Temporal lobe (tissue), 2 donors: Measurements from ENCODE around the gene SNX6.

DNA sequence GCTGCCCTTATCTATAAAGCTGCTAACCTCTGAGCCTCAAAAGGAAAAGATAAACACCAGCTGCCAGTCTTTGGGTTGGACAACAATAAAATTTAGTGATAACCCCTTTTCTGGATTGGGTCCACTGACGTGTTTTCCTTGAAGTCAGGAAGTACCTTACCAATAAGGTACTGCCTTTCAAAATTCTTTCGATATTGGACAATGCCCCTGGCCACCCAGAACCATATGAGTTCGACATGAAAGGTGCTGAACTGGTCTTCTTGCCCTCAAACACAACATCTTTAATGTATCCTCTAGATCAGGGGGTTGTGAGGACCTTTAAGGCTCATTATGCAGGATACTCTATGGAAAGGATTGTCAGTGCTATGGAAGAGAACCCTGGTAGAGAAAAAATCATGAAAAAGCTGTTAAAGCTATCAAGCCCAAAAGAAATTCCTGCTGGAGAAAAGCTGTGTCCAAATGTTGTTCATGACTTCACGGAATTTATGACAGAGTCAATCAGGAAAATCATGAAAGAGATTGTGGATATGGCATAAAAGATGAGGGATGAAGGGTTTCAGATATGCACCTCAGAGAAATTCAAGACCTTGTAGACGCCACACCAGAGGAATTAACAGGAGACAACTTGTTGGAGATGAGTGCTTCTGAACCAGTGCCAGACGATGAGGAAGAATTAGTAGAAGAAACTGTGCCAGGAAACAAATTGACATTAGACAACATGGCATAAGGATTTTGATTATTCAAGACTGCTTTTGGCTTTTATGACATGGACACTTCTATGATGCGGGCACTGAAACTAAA, 129.2 kb downstream of the NUBPL start:
- RAMPAGE, long total RNA, result no peak

DNA sequence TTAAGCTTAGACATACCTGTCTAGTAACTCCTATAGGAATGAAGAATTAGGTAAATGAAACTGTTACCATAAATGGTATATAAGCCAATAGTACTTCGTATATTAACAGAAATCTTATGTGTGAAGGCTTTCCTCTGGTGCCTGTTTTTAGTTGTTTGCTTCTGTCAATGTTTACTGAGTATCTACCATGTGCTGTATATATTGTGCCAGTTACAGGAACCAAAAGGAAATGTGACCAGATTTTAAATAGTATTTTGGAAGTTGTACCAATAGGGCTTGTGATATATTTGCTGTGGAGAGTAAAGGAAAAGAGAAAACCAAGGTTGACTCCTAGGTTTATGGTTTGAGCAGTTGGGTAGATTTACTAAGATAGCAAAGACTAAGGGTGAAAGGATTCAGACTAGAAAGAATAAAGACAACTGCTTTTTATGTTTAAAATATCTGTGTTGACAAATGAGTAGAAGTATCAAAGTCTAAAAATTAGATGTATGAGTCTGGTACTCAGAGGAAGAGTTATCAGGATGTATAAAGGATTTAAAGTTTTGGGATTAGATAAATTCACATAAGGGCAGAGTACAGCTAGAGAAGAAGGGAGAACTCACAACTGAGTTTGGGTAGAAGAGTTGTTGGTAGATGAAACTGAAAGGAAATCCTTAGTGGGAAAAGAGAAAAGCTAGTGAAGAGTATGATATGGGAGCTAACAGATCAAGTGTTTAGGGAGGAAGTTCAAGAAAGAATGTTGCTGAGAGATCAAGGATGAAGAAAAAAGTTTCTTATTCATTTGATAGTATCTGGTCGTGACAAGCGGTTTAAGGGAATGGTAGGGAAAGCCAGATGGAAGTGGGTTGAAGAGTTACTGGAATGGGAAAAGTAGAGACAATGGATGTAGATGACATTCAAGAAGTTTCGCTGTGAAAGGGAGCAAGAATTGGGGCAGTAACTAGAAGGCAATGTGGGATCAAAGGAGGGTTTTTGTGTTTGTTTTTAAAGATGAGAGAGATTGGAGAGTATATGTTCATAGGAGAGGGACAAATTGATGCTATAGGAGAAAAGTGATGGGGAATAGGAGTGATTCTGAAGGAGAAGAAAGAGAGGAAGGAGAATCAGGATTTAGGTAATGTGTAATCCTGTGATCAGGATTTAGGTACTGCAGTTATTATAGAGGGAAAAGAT, 30.6 kb downstream of the ARHGAP5 start:
- RAMPAGE, long total RNA, result no peak

DNA sequence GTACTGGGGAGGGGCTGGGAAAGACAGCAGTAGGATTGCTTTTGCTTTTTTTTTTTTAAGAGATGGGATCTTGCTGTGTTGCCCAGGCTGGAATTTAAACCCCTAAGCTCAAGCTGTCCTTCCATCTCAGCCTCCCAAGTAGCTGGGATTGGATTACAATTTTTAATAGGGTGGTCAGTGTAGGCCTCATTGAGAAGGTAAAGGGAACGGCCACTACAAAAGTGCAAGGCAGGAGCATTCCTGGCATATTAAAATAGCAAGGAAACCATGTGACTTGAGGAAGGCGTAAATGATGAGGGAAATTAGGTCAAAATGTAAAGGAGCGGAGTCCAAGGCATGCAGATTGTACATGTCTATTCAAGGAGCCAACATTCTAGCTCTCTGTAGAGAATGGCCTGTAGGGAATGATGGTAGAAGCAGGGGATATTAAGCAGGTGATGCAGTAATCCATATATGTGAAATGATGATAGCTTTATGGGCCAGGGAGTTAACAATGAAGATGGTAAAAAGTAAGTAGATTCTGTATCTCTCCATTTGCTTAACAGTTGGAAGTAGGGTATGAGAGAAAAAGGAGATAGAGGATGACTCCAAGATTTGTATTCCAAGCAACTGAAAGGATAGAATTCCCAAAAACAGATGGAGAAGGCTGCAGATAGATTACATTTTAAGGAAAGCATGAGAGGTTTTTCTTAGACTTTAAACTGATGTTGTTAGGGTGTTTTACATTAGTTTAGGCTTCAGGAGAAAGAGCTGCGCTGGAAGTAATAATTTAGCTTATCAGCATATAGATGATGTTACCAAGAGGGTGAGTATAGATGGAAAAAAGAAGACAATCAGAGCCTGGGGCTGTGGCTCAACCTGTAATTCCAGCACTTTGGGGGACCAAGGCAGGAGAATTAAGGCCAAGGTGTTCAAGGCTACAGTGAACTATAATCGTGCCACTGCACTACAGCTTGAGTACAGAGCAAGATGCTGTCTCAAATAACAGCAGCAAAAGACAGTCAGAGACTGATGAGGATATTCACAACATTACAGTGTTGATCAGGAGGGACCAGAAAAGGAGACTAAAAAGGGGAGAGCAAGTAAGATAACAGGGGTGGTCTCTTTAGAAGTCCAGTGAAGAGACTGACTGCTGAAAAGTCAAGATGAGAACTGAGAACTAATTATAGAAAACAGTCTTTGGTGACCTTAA, 33.6 kb downstream of the ARHGAP5 start:
- RAMPAGE, long total RNA, result no peak

DNA sequence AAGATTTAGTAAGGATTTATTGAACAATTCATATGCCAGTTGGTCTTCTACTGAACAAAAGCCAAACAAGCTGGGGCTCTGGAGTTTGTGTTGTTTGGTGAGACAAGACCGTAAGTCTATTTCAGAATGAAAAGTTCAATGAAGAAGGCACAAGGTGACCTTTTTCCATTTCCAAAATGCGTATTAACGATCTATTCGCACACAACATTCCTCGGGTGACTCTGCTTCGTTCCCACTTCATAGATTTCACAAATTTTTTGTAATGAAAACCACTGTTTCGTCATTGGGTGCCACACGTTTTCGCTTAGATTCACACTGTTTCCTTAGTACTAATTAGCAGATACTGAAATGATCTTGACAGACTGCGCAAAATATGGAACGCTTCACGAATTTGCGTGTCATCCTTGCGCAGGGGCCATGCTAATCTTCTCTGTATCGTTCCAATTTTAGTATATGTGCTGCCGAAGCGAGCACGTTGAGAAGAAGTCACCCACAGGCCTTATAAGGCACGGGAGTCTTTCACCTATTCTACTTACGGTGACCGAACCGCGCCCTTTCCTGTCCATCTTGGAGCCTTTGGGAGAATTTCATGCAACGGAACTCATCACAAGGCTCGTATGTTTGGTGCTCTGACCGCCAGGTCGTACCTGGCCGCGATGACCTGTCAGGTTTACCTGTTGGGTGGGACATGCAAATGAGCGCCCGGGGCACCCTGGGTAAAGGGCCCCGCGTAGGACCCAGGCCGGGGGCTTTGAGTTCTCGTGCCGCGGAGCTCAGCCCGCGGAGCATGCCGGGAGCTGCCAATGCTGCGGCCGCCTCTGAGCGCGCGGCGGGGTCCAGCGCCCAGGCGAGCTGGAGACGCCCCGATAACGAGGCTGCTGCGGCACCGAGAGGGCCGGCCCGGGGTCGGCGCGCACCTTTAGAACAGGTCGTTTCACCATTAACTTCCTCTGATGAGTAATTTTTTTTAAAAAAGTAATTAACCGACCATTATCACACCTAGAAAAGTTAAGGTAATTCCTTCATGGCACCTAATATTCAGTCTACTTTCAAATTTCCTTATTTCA, 126.0 kb upstream of the AKAP6 start:
- RAMPAGE, long total RNA, result no peak

DNA sequence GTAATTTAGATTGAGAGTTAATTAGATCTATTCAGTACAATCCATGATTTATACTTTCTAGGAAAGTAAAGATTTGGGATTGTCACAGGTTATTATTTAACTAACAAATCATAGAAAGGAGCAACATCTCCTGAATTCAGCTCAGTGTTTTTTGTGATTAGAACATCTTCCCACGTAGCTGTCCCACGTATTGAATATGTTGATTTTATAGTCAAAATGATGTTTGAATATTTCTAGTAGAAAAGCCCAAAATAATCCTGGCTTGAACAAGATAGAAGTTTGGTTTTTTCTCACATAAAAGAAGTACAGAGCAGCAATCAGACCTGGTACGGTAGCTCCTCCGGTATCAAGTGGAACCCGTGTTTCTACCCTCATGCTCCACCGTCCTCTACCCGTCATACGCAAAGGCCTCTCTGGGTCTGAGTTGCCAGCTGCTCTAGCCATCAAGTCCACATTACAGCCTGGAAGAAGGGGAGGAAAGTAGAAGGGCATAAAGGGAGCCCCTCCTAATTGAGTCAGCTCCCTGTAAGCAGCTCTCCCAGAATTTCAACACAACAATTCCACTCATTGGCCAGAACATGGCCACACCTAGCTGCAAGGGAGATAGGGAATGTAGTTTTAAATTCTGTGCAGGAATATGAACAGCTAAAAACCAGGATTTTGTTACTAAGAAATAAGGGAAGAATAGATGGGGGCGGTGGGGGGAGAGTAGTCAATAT, 103.6 kb downstream of the AKAP6 start:
- RAMPAGE, long total RNA, result no peak

- RAMPAGE, long total RNA, result no peak
Observed at GRCh38 chr14:32939140-32940102, 742 bp downstream of the NPAS3 start.

DNA sequence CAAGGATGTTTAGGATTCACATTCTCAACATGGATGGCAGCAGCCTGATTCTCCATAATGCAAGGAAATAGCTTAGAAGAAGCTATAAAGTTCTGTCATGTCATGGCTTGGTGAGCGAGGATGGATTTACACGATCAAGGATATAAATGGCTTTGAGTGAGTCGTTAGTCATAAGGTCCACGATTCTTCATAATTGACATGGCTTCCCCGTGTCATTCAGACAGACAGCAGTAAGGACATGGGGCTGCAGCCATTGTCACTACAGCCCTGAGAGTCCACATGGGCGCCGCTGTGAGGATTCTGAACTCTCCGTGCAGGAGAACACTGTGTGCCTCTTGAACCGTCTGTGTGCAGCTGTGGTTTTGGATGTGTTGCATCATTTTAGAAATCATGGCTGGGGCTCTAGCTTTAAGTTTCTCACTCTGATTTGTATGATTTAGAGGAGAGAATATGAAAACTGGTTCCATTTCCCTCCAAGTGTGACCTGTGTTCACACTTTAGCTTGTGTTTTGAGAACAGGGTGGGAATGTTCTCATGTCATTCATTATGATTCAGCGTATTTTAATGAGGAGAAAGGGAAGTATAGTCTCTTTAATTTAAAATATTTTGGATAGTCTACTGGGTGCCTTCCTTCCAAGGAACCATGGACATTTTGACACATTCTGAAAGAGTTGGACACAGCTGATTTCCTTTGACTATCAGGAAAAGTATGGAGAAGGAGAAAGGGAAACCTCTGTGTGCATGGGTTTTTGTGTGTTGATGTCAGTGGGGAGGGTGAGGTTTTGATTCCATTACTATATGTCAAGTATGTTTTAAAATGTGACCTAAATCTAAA, 47.3 kb downstream of the NPAS3 start:
- RAMPAGE, long total RNA, result no peak

GRCh38 chr14:33766723-33767104, 184.2 kb downstream of the EGLN3 start:
- RAMPAGE, long total RNA, result no peak

DNA sequence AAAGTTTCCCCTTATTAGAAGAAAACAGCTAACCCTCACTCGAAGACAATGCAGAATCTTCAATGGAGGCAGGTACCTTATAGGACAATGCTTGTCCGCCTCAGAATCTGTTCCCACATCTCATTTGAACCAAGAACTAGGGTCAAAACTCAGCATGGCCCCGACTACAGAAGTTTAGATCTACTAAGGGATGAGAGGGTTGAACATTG, 70.1 kb downstream of the EGLN3 start:
- RAMPAGE, long total RNA, result no peak

DNA sequence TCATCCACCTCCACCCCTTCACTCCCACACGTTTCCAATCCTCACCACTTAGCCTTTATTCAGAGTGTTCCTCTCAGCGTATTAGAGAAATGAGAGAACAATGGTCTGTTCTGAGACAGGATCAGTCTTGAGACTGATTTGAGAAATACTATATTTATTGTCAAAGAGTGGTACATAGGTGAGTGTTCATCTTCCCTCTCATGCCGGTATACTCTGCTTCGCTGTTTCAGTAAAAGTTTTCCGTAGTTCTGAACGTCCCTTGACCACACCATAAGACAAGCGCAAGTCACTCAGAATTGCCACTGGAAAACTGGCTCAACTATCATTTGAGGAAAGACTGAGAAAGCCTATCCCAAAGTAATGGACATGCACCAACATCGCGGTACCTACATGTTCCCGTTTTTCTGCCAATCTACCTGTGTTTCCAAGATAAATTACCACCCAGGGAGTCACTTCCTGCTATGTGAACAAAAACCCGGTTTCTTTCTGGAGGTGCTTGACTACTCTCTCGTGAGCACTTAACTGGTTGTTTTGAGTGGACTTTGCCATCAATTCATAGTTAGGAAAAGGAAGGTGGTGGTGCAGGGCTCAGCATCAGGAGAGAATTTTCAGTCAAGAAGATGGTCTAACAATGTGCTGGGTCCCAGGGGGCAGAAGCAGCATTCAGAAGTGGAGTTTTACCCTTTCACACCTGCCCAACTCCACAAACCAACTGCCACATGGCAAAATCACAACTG, 1.5 kb downstream of the EGLN3 start:
- RAMPAGE, long total RNA, result no peak

- RAMPAGE, long total RNA, result no peak
Observed at GRCh38 chr14:34020077-34020495, 69.2 kb upstream of the EGLN3 start.

GRCh38 chr14:34035172-34035608, 84.3 kb upstream of the EGLN3 start:
- RAMPAGE, long total RNA, result no peak

GRCh38 chr14:34139689-34140217, 188.9 kb upstream of the EGLN3 start:
- RAMPAGE, long total RNA, result no peak

GRCh38 chr14:34361388-34362266, 100.4 kb downstream of the SPTSSA start:
- RAMPAGE, long total RNA, result no peak

DNA sequence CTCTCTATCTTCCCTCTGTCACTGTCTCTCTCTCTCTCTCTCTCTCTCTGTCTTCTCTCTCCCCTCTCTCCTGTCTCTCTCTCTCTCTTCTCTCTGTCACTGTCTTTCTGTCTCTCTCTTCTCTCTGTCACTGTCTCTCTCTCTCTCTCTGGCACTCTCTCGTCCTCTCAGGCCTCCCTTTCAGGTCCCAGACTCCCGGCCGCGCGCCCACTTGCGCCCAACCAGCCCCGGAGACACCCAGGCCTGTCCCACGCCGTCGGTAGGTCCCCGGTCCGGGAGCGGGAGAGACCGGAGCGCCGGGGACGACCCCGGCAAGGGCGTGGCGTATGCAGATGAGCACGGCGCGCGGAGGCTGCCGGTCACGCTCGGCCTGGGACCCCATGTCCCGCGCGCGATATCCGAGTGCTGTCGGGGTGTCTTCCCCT, 6.7 kb upstream of the EAPP start:
- RAMPAGE, long total RNA, result no peak

- RAMPAGE, long total RNA, result start-site peak on the minus strand at chr14:34630125-34630143, 1,332 and 147 reads in 2 replicates
Observed at GRCh38 chr14:34629321-34630333, at the start of gene SNX6. SNX6 (minus strand) TSS chr14:34630148.

DNA sequence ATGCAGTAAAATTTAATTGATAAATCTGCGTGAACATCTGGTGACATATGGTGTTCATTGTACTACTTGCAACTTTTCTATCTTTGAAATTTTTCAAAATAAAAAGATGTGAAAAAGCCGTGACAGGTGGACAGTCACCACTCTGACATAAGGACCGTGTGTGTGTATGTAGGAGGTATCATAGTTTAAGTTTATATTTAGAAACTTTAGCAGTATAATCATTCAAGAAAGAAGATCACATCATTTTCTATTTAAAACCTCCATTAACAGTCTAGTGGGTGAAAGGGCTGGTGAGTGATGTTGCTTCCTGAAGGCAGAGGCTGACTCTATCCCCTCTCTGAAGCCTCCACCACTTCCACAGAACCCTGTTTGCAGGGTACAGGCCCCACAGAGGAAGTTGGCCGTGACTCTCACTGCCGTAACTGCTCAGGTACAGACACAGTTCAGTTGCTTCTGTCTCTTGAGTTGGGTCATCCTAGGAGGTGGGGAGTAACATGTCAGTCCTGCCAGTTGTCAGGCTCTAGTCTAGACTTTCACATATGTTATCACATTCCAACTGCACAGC, 31.7 kb downstream of the CFL2 start:
- RAMPAGE, long total RNA, result no peak

DNA sequence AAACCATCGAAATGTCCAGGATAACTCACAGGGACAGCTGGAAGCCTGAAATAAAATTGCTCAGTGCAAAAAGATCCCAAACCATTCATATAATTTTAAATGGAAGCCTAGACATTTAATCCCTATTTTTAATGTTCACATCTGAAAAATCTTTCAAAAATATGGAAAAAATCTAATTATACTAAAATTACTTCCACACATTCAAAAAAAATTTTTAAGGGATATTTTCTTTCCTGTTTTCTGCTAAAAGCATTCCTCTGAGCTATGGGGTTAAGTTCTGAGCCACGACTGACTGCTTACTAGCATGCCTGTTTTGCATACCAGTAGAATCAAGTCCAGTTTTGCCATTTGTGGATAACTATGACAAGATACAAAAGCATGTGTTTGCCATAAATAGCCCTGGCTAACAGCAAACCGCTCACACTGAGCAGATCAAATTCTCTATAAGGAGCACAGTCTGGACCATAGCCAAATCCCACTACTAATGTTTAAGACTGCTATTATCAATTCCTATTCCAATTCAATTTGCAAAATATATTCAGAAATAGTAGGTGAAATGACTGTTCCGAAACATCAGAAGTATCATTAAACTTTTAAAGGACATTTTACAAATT, 3.3 kb downstream of the CFL2 start:
- RAMPAGE, long total RNA, result no peak

DNA sequence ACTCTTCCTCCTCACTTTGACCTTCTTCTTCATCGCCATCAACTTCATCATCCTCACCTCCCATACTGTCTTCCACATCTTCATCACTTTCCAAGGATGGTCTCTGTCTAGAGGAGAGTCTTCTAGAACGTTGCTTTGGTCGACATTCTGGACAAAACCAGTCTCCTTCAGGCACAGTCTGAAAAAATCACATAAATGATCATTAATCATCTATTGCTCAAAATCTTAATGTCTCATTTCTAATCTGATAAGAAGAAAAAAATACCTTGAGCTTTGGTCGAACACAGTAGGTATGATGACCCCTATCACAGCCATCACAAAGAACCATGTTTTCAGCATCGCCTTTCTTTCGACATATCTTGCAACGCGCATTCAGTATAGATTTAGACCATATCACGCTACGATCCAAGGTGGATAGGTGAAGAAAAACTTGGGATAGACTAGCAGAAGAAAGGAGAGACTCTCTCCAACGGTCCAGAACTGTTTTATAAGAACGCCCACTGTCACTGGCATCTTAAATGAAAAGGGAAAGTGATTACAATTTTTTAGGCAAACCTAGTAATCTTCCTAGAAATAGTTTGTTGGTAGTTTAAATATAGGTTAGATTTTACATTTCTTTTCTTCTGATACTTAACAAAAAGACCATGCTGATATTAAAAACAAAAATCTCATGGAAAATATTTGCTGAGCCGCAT, 50.5 kb upstream of the CFL2 start:
- RAMPAGE, long total RNA, result no peak

GRCh38 chr14:34800948-34801319, 74.2 kb downstream of the BAZ1A start:
- RAMPAGE, long total RNA, result no peak